Aorta (tissue), 1 donor: ENCODE measurements around the genes MNX1 and NCAPG2.

- PRO-cap, result no peak
Measured at GRCh38 chr7:156602855-156603359, 37.7 kb upstream of the RNF32 start.

DNA sequence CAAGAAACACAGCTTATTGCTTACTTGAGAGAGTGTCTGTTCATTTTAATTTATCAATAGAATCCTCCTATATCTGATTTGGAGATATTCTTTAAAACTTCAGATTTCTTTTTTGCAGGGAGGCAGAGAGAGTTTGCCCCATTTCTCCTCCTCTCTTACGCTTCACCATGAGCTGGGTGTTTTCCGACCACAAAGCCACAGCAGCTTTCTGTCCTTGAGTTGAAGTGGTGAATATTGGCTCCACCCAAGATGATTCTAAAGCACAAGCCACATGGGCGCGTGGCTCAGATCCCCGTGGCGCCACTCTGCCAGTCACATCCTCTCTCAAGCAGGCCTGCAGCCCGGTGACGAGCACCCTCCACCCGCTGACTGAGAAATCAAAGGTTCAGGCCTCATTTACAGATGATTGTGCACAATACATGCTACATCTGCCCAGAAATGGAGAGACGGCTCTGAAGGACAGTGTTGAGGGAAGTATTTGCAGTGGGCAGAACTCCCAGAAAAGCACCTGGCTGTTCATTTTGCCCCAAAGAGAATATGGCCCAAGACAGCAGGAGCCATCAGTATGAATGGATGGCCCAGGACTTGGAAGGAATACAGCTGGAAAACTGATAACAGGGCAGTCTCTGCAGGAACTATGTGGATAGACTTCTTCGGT lies 27.6 kb upstream of the RNF32 start:
- PRO-cap, result no peak

GRCh38 chr7:156776200-156776883 lies 116.6 kb downstream of the LMBR1 start:
- PRO-cap, result no peak

DNA sequence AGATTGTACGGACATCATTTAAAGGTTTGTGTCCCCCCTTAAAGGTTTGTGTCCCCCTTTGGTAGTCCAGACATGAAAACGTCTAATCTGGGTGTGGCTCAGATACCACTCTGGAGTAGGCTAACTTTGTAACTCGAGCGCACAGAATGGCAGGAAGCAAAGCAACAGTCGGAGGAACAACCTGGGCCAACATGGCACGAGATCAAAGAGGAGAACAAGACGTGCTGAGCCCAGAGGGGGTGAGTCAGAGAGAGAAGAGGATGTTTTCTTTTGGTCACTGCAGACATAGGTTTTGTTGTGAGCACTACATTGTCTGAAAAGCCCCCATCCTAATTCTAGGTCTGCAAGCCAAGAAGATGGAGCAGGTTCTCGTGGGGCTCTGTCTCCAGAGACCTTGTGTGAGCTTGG lies 10.5 kb upstream of the LMBR1 start:
- PRO-cap, result no peak

- PRO-cap, result no peak
Measured at GRCh38 chr7:156948641-156949289, 747 bp upstream of the NOM1 start.

GRCh38 chr7:157010343-157010960 lies at the start of gene MNX1:
Gene MNX1, minus strand, starts transcription at chr7:157010663.
- PRO-cap, result no peak

GRCh38 chr7:157010961-157011591 lies 613 bp upstream of the MNX1 start:
- PRO-cap, result no peak

- PRO-cap, result no peak
Measured at GRCh38 chr7:157013921-157014335, 3.5 kb upstream of the MNX1 start.

DNA sequence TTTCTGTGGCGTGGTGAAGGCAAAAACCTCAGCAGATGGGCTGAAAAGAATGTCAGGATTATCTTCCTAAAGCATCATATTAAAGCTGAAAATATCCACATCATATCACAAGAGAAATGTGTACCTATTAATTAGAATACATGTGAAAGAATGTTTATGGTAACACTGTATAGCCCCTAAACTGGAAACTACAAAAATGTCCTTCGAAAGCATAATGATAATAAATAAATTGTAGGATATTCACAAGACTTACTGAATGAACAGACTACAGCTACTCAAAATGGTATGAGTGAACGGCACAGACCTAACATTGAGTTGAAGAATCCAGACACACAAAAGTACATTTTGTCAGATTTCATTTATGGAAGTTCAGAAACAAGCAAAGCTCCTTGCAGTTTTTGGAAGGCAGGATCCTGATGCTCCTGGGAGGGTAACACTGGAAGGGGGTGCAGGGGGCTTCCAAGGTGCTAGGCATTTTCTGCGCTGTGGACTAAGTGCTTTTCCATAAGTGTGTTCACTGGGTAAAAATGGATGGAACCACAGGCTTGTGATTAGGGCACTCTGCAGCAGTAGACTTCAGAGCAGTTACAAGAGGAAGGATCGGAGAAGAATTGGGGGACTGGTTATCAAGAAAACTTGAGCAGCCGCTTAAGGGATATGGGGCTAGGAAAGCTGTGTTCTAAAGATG lies 97.7 kb upstream of the DNAJB6 start:
- PRO-cap, result no peak

GRCh38 chr7:157240317-157241008 lies 96.3 kb upstream of the DNAJB6 start:
- PRO-cap, result no peak

DNA sequence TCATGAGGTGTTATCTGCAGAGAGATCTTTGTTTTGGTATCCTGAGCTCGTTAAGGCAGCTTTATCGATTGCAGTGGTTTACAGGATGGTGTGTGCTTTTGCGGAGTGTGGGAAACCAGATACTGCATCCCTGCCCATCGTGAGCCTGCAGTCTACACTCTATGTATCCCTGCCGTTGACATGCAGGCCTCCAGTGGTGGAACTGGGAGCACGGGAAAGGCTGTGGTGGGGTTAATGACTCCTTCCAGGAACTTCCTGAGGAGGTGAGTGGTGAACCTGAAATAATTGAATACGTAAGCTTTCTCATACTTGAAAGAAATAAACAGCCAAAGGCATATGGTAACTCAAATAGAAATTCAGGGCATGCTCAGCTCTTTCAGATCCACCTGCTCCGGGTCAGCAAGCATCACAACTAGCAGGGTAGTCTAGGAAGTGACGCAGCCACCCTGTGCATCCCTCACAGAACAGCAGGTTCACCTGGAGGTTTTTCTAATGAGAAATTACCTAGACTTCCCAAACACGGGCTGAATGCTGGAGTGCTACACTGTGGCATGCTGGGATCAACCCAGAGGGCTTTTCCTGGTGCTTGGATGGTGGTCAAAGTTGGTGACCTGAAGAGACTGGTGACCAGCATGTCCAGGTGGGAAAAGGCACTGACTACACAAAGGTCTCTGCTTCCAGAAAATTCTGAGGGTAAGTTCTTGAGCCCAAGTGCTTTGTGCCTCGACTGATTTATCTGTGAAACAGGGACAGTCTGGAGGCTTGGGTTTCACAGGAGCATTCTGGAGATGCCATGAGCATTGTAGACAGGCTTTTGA lies 66.8 kb upstream of the DNAJB6 start:
- PRO-cap, result no peak

DNA sequence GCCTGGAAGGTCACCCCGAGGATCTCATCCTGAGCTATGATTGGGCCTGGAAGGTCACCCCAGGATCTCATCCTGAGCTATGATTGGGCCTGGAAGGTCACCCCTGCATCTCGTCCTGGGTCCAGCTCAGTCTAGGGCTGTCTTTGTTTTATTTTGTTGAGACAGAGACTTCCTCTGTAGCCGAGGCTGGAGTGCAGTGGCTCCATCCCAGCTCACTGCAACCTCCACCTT lies 16.9 kb upstream of the DNAJB6 start:
- PRO-cap, result no peak

- PRO-cap, result no peak
Measured at GRCh38 chr7:157355965-157356747, 19.4 kb downstream of the DNAJB6 start.

- PRO-cap, result no peak
Measured at GRCh38 chr7:157386788-157387638, 50.2 kb downstream of the DNAJB6 start.

- PRO-cap, result no peak
Measured at GRCh38 chr7:157539432-157540489, 203.0 kb downstream of the DNAJB6 start.

- PRO-cap, result no peak
Measured at GRCh38 chr7:157589672-157590302, 253.0 kb downstream of the DNAJB6 start.

- PRO-cap, result unidirectional peak, minus-strand start at chr7:157757445
Measured at GRCh38 chr7:157757254-157757898, 420.6 kb downstream of the DNAJB6 start.

DNA sequence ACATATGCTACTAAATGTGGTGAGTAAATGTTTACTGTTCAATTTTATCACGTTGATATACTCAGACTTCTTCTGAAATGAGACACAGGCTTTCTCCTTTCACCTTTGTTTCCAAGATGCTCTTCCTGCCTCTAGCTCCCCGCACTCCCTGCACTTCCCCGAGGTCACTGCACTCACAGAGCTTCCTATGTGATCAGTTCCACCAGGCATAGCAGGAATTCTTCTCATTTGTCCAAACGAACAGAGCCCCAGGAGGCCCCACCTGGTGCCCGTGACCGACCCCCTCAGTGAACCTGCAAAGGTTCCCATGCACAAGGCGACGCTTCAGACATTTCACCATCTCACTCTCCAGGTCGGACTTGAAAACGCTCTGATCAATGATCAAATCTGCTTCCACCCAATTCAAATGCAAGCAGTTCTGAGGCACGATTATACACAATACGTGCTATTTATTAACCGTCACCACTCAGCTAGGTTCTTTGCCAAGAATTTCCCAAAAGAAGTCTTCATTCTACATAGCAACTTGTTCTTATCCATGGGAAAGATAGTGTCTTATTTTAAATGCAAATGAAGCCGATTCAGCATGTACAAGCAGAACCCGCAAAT lies 578.7 kb downstream of the PTPRN2 start:
- PRO-cap, result no peak

- PRO-cap, result no peak
Measured at GRCh38 chr7:158375989-158376351, 211.7 kb downstream of the PTPRN2 start.

DNA sequence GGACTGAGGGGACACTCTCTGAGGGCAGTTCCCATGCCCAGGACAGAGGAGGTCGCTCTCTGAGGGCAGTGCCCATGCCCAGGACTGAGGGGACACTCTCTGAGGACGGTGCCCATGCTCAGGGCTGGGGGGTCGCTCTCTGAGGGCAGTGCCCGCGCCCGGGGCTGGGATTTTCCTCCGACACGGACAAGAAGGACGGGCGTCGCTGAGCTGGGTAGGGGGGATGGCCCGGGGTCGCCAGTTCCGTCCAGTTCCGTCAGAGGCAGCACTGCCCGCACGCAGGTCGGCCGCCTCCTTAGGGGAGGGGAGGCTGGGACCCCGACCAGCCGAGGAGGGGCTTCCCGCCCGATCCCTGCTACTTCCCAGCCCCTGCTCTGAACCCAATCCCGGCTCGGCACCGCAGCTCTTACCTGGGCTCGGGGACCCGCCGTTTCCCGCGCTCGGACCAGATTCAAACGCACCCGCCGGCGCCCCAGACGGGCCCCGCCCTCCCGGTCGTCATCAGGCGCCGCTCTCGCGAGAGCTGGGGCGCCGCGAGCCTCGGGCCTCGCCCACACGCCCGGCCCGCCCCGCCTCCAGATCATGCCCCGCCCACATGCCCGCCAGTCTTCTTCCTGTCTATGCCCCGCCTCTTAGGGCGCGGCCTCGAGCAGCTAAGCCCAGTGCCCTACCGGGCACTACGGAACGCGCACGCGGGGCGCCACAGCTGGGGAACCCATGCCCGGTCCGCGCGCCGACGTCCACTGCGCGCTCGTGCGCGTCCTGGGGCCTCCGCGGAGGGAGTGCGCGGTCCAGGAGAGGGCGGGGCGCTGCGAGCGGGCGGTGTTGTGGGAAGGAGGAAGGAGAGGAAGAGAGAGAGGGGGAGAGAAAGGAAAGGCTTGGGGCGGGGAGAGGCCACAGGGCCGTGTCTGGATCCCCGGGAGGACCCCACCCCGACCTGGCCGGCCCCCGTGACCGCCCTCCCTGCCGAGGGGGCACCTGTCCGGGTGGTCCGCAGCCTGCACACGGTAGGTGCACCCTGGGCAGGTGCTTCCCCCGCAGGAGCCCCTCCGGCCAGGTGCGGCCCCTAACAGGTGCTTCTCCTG lies at the start of gene NCAPG2:
NCAPG2 (minus strand) TSS at position 491 of the 1,085 bp plus-strand sequence.
- PRO-cap, result bidirectional peak, plus-strand start at position 868 of the sequence, minus-strand start at position 491 of the sequence